ENCODE results near the gene CEACAM7.

GRCh38 chr19:41432802-41433473 is 5.8 kb upstream of the B3GNT8 start:
- PRO-cap: no peak

DNA sequence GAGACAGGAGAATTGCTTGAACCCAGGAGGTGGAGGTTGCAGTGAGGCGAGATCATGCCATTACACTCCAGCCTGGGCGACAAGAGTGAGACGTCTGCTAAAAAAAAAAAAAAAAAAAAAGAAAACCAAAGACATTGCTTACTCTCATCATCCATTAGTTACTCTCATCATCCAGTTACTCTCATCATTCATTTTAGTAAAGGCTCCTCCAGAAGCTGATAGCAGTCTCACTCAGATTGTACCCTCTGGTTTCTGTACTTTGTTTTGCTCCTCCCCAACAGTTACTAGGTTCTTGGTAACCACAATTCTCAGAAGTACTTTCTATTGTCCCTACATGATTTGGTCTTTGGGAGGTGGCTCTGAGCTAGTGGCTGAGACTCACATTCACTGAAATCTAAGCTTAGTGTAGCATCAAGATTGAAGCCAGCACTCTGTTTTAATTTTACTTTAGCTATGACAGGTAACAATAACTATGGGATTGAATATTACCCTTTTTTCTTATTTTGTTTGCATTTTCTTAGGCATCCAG is 14.3 kb downstream of the ERICH4 start:
- PRO-cap: no peak

DNA sequence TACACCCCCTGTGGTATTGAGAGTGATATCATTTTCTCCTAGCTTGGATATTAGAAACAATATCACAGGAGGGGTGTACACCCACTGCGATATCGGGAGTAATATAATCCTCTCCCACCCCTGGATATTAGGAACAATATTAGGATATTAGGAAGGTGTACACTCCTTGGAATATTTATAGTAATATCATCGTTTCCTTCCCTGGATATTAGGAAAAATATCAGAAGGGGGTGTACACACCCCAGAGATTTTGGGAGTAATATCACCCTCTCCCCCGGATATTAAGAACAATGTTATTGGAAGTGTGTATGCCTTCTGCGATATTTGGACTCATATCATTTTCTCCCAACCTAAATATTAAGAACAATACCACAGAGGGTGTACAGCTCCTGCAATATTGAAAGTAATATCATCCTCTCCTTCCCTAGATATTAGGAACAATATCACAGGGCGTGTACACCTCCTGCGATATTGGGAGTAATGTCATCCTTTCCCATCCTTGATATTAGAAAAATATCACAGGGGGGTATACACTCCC is 24.6 kb downstream of the ERICH4 start:
- PRO-cap: unidirectional peak, minus-strand start at position 280 of the sequence

GRCh38 chr19:41548785-41549589 is 27.0 kb upstream of the CEACAM21 start:
- PRO-cap: bidirectional peak, plus-strand start at chr19:41549518, minus-strand start at chr19:41549361

DNA sequence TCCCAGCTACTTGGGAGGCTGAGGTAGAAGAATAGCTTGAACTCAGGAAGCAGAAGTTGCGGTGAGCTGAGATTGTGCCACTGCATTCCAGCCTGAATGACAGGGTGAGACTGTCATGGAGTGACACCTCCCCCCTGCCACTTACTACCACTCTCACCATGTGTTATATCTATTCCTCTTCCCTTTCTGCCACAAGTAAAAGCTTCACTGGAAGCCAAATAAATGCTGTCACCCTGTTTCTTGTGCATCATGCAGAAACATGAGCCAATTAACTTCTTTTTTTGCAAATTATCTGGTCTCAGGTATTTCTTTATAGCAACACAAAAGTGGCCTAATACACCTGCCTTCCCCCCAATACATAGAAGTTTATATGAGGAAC is 10.7 kb upstream of the CEACAM4 start:
- PRO-cap: no peak

DNA sequence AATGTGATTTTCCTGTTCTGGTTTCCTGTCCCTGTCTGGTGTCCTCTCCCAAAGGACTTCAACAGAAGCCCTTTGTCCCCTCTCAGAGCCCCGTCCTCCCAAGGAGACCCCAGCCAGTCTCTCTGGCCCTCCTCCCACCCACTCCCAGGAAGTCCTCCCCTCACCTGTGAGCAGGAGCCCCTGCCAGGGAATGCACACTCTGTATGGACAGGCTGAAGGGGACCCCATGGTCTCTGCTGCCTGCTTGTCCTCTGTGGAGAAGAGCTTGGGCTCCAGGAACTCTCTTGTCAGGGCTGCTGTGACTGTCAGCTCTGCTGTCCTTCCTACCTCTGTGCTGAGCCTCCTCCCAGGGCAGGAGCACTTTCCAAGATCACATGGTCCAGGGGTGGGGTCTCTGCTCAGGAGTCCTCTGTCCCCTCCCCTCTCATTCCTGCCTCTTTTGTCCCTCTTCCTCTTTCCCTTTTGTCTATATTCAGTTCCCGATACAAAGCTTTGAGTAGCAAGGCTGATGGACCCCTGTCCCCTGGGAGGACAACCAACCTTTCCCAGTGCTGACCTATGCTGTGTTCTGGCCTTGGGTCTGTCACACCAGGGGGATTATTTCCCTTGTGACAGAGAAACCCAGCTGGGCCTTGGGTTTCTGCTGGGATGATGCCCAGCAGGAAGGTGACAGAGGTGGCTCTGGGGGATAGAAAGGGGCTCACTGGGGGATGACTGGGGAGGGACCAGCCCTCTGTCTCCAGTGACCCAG is at the start of gene CEACAM7:
TSS of gene CEACAM7 (minus strand) at position 333 of the 751 bp plus-strand sequence.
- PRO-cap: bidirectional peak, plus-strand start at position 495 of the sequence, minus-strand start at position 330 of the sequence

DNA sequence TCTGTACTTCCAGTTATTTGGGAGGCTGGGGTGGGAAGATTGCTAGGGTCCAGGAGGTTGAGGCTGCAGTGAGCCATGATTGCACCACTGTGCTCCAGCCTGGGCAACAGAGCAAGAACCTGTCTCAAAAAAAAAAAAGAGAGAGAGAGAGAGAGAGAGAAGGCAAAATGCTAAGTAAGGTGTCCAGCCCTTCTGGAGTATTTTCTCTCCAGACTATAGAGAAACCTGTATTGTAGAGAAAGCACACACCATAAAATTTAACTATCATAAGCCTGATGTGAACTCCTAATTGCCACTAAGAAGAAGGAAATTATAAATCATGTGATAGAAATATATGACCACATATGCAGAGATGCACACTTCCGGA is 10.8 kb upstream of the CEACAM6 start:
- PRO-cap: bidirectional peak, plus-strand start outside the sequence, minus-strand start at position 204 of the sequence

DNA sequence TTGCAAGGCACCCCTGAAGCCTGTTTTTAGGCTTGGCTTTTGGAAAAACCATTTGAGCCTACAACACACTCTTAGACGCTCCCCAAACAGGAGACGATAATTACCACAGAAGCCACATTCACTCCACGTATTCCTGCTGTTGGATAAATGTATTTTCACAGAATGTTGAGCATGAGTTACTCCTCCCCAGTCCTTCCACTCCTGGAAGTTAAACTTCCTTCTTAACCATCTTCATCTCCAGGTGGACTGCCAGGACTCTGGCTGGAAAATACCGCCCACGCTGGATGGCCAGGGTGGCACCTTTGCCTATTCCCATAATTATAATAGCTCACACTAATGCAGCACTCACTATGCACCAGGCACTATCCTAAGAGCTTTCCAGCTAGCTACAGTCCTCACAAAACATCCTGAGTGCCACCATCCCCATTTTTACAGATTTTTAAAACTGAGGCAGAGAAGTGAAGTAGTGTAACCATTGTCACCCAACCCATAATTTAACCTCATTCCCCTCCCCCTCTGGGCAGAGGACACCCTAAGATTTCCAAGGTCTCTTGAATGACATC is 18.3 kb downstream of the CEACAM6 start:
- PRO-cap: bidirectional peak, plus-strand start at position 391 of the sequence, minus-strand start at position 203 of the sequence

- PRO-cap: bidirectional peak, plus-strand start at chr19:41774854, minus-strand start at chr19:41774659
Measured at GRCh38 chr19:41774131-41775060, 19.1 kb downstream of the CEACAM6 start.

GRCh38 chr19:41776710-41777151 is 19.7 kb upstream of the CEACAM3 start:
- PRO-cap: no peak

DNA sequence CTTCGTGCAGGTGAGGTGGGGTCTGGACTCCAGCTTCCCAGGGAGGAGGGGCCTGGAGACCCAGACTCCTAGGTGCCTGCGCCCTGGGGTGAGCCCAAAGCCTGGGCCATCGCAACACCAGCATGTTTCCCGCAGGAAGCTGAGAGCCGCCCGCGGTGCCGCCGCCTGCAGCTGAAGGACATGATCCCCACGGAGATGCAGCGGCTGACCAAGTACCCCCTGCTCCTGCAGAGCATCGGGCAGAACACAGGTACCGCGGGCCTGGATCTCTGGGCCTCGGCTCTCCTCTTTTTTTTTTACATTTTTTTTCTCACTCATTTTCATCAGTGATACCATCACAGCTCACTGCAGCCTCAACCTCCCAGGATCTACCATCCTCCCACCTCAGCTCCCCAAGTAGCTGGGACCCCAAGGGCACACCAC is 19.7 kb downstream of the ARHGEF1 start:
- PRO-cap: no peak

DNA sequence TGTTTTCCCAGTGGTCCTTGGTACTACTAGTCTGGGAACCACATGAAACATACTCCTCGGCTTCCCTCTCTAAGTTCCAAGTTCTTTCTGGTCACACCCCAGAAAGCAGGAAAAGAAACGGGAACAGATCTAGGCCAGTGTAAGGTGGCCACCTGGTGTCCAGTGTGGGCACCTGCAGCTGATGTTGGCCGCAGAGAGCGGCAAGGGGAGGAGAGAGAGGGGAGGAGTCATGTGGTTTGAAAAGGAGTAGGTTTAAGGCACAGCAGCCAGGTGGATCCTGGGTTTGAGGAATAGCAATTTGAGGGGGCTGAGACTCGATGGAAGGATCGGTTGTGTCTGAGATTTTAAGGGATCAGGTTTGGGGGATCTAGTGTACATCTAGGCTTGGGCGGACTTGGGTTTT is 1.3 kb downstream of the RABAC1 start:
- PRO-cap: bidirectional peak, plus-strand start at position 269 of the sequence, minus-strand start at position 89 of the sequence

DNA sequence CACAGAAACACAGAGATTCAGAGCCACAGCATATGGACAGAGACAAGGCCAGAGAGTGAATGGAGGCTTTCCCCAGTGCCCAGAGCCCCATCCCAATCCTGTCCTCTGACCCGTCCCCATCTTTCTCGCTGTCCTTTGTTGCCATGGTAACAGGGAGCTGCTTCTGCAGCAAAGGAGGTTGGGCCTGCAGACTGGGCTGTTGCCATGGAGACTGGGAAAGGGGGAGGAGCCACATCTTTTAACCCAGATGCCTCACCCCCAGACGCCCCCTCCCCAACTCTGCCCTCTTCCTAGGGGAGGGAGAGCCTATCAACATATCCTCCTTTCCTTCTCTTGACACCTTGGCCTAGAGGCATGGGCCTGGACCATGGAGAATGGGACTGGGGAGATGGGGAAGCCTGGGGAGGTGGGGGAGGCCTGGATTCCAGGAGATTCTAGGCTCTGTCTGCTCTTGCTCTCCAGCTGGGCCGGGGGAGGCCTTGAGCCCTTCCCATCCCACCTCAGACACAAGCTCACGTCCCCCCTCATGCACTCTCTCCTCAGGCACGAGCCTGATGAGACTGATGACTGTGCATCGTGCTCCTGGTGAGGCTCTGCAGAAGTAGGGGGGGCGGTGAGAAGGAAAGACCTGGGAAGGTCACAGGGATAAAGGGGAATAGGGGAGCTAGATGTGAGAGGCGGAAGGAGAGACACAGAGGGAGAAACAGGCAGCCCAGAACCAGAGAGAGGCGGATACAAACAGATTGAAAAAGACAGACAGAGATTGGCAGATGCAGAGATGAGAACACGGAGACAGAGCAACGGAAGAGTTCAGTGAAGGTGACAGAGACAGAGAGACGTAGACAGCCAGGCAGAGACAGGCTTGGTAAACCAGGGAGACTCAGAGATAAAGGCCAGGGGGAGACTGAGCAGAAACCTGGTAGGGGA is 2.2 kb upstream of the ATP1A3 start:
- PRO-cap: no peak

DNA sequence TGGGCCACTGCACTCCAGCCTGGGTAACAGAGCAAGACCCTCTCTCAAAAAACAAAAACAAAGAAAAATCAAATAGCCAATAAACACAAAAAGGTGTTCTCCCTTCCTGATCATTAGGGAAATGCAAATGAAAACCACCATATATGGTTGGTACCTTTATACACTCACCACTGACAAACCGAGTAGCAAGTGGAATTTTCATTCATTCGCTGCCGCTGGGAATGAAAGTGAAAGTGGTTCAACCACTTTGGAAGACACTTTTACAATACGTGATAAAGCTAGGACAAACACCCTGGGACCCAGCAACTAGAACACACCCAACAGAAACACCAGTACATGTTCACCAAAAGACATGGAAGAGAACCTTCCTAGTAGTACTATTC is 21.0 kb downstream of the GRIK5 start:
- PRO-cap: bidirectional peak, plus-strand start at position 286 of the sequence, minus-strand start at position 114 of the sequence

GRCh38 chr19:42096216-42096678 is 20.3 kb downstream of the ZNF574 start:
- PRO-cap: no peak

DNA sequence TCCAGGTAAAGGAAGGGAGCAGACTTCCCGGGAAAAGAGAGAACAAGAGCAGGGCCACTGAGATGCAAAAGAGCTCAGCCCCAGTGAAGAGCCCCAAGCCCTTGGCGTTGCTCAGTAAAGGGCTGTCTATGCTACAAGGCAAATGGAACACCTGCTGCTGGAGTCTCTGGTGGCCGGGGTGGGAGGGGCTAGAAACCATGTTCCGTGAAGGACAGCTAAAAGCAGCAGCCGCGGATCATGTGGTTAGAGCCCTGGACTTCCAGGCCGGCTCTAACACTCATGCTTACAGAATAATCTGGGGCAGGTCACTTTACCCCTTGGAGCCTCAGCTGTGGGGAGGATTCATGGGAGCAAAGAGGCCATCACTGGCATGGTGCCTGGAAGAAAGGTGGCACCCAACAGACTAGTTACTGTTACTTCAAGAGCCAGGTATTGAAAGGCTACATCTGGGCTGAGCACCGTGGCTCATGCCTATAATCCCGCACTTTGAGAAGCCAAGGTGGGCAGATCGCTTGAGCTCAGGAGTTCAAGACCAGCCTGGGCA is 17.8 kb downstream of the POU2F2 start:
- PRO-cap: no peak

- PRO-cap: no peak
Measured at GRCh38 chr19:42122682-42123633, 9.3 kb downstream of the POU2F2 start.

DNA sequence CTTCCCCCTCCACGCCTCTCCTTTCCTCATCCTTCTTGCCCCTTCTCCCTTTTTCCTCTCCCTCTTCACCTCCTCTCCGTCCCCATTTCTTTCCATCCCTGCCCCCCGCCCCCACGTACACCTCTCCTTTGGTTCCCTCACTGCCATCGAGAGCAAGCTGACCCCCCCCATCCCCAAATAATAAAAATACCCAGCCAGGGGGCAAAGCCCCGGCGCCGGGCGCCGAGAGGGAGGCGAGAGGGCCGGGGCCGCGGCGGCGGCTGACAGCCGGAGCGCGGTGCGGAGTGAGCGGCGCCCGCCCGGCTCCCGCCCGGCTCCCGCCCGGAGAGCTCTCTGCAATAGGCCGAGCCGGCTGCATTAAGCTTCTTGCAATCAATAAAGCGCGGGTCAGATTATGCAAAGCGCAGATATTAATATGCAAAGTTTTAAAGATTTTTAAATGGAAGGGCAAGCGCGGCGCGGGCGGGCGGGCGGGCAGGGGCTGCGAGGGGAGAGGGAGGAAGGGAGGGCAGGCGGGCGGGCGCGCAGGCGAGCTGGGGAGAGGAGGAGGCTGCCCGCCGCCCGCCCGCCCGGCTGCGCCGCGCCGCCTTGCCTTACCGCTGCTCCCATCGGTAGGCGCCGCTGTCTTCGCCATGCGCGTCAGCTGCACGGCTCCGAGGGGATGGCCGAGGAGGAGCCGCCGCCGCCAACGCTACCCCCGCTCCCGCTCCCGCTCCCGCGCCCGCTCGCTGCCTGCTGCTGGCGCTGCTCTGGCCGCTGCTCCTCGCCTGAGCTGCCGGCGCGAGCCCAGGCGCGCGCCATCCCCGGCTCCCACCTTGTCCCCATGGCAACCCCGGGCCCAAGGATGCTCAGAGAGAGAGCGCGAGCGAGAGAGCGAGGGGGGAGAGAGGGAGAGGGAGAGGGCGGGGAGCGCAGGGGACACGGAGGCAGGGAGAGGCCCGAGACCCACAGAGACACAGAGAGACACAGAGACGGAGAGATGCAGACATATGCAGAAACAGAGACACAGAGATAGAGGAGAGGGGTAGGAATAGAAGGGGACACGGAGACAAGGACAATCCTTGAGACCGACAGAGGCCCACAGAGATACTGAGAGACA is 40.6 kb downstream of the DEDD2 start:
- PRO-cap: no peak

DNA sequence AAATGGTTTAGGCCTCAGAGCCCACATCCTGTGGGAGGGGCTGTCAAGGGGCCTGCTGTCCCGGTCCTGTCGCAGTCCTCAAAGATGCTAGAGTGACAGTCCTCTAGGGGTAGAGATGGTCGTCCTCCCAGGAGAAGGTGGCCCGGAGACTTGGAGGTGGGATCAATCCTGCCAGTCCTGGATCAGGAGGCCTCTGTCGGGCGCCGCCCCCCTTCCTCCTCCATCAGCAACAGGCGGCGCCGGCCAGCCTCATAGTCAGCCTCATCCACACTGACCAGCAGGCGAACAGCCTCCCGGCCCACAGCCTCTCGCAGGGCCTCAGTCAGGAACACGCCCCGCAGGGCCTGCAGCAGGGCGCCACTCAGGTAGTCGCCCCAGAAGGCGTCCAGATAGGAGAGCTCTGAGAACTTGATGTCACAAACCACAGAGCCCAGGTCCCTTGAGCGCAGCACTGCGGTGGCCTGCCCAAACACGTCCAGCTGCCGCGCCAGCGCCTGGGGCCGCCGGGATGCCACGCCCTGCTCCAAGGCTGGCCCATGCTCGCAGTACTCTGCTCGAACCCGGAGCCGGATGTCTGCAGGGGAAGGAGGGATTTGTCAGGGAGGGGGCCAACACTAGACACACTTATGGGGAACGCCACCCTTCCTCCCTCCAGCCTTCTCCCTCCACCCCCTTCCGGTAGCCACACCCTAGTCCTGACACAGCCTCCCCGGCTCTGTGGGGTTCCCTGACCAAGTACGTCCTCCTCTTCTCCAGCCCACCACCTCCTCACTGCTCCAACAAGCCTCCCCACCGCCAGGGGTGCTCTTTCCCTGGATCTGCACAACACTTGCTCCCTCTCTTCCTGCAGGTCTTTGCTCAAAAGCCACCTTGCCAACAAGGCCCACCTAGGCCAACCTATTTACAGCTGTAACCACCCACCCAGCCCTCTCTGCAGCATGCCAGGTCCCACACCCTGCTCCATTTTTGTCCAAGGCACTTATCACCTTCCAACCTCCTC is 17.9 kb downstream of the DEDD2 start:
- PRO-cap: bidirectional peak, plus-strand start at position 81 of the sequence, minus-strand start outside the sequence

- PRO-cap: no peak
Measured at GRCh38 chr19:42206850-42207583, 10.5 kb downstream of the DEDD2 start.

Measured in colonic mucosa (tissue), 1 donor.